Daoy (cell line): ENCODE data around the genes WNT8A, EGR1 and HSPA9.

GRCh38 chr5:137622166-137622729 is 113.6 kb downstream of the KLHL3 start:
- RAMPAGE, long total RNA = no peak

GRCh38 chr5:137737348-137738281 is 1.7 kb upstream of the KLHL3 start:
- RAMPAGE, long total RNA = no peak

DNA sequence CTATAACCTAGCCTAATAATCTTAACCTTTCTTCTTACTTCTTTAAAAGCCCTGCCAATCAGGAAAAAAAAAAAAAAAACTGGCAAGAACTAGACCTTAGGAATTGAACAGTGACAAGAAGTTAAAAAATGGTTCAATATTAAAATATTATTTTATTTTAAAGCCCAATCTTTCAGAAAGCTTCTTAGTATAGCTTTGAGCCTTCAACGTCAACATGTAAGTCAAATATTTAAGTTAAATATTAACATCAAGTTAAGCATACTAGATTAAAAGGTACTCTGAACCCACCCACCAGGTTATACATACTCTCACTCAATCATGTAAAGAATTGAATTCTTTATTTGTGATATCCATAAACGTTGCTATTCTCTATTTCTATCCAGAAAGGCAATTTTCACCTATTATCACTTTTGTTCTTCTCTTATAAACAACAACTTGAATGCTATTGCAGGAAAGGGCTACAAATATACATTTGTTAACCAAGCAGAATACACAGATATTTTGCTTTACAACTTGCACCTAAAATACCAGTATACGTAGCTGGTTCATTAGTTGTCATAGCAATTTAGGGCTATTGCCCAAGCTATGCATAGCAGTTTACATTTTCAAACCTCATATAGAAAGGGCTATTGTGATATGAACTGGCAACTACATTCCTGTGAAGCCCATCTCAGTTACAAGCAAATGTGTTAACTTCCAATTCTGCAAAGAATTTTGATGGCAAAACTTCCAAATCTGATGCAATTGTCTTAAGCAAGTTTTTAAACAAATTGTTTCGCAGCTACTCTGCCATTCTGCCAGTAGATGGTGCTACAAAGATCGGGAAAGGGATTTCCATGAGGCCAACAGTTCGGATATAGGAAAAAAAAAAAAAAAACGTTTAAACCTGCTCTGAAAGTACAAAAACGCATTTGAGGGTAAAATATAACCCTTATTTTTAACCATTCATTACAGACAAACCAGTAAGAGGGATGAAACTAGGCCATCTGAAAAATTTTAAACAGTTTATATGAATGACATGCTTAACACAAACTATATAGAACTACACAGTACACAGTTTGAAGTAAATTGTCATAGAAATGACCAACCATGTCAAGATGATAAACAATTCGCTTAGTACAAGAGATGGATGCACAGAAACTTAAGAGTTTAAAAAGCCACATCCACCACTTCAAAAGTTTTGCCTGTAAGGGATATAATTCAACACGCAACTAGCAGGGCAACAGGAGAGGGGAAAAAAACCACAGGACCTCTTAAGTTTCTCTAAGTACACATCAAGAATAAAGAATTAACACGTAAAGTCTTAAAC is 2.5 kb downstream of the HNRNPA0 start:
- RAMPAGE, long total RNA = no peak

GRCh38 chr5:137880167-137880875 is 8.9 kb upstream of the PKD2L2 start:
- RAMPAGE, long total RNA = no peak

- RAMPAGE, long total RNA = no peak
Observed at GRCh38 chr5:137946338-137947156, 57.3 kb downstream of the PKD2L2 start.

DNA sequence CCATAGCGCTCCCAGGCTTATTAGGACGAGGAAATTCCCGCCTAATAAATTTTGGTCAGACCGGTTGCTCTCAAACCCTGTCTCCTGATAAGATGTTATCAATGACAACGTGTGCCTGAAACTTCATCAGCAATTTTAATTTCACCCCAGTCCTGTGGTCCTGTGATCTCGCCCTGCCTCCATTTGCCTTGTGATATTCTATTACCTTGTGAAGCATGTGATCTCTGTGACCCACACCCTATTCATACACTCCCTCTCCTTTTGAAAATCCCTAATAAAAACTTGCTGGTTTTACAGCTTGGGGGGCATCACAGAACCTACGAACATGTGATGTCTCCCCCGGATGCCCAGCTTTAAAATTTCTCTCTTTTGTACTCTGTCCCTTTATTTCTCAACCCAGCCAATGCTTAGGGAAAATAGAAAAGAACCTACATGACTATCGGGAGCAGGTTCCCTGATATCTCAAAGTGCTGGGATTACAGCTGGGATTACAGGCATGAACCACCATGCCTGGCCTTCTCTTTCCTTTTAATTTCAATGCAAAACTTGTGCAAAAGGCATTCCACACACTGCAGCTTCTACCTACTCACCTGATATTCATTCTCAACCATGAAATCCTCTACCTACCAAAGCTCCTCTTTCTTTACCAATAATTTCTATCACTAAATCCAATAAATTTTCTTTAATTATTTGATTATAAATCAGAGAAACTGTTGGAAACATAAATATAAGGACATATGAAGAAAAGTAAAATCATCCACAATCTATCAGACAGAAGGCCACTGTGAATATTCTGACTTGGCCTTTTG is 55.5 kb downstream of the FAM13B start:
- RAMPAGE, long total RNA = no peak

DNA sequence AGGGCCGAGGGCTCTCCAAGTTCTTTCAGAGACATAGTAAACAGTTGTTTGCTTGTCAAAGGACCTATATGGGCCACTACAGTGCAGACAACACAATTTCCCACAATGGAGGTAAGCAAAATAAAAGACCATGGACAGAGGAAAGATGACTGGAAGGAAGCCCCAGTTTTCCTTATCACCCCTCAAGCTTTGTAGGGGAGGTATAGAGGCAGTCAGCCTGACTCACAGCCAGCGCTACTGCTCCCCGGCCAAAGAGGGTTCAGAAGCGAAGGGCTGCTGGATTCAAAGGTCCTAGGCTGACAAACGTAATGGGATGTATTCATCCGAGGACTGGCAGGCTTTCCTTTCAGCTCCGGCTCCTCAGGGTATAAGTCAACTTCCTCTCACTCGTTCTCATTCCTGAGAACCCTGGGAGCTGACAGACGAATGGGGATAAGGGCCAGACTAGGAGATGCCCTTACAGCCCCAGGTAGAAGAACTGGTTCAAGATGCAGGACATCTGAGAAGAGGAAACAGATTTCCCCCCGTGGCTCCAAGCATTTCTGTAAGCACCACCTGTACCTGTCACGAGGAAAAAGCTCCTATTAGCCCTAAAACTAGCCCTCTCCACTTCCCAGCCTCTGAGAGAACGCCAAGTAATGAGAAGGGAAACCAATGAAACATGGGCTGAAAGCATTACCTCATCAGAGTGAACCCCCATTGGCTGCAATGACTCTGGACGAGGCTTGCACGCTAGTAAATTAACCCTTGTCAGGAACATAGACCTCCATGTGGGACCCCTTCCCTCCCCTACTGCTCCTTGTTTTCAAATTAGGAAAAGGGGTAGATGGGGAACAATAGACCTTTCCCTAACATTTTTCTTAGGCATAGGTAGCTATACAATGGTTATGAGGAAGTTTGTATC is 22.1 kb upstream of the FAM13B start:
- RAMPAGE, long total RNA = no peak

DNA sequence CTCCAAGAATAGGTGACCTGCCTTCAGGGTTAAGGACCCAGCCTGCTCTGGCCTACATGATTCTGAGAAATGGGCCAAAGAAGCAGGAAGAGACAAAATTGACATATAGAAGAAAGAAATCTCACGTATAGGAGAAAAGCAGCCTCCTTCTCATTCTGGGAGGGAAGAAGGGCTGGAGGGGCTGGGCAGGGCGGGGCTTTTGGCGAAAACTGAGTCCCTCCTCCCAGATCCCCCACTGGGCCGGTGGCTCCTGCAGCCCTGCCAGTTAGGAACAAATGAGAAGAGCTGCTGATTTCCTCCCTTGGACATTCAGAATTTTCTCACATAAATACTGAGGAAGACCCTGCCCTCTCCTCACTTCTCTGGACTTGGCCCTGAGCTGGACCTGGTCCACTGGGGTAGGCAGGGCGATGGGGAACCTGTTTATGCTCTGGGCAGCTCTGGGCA is at the start of gene WNT8A:
Gene WNT8A, plus strand, starts transcription at position 354 of the 447 bp plus-strand sequence.
- RAMPAGE, long total RNA = no peak

- RAMPAGE, long total RNA = no peak
Observed at GRCh38 chr5:138346705-138347798, 5.4 kb upstream of the KDM3B start.

DNA sequence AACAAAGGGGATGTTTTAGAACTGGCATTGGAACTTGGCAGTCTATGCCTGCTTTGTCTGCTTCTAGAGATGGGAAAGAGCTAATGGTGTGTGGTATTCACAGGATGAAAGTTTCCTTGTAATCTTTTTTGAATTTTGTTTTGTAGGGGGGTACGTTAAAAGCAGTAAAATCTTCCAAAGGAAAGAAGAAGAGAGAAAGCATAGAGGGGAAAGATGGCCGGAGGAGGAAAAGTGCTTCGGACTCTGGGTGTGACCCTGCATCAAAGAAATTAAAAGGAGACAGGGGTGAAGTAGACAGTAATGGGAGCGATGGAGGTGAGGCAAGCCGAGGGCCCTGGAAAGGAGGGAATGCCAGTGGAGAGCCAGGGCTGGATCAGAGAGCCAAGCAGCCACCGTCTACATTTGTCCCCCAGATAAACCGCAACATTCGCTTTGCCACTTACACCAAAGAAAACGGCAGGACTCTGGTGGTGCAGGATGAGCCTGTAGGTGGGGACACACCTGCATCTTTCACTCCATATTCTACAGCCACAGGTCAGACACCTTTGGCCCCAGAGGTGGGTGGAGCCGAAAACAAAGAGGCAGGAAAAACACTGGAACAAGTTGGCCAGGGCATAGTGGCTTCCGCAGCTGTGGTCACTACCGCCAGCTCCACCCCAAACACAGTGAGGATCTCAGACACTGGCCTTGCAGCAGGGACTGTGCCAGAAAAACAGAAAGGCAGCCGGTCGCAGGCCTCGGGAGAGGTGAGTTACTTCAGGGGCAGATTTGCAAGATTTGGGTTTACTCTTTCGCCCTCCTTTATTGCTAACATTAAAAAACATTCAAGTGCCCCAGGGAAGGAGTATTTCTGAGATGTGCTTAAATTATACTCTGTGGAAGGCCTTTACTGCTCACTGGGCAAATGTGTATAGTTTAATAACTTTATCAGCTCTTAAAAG is 33.7 kb downstream of the KDM3B start:
- RAMPAGE, long total RNA = no peak

DNA sequence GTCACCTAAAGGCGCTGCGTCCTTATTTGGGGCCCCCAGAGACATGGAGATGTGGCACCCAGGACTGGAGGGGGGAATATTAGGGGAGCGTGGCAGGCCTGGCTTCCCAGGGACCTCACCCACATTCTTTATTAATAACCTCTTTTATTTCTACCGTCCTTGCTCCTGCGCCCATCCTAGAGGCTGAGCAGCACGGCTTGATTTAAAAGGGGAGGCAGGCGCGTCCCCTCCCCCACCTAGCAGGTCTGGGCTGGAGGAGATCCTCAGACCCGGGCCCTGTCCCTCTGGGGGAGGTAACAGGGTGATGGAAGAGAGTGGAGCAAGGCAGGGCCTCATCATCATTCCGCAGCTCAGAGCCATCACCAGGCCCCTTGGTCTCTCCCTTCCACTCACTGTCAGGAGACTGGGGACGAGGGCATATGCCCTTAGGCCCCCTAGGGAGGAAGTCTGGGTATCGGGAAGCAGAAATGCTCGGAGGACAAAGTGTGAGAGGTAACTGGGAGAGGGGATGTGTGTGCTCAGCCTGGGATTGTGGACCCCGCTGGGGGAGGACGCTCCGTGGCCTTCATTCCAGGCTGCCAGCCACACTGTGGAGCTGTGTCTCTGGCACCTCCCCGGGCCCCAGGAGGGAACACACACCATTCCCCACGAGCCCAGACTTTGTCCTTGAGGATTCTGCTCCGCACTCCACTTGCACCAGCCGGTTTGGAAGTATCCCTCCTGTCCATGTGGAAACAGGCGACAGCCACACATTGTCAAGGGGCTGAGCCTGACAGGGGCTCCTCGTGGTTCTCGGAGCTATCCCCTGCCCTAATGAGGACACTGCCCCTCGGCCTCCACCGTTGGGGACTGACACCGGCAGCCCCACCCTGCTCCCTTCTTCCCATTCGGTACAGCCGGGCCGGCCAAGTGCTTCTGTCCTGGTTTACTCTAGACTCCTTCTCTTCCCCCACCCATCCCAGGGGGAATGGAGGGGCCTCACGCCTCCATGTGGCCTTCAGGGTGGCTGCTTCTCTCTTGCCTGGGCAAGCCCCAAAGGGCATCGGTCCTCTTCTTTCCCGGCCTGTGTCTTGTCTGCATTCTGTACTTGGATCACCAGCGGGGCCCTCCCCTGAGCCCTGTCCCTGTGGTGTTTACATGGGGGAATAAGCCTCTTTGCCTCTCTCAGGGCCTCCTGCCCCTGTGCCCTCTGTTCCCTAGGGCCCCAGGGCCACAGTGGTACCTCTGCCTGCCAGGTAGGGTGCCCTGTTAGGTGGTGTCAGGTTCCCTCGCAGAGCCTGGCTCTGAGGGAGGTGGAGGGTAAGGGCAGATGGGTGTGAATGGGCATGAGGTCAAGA is 946 bp downstream of the REEP2 start:
- RAMPAGE, long total RNA = no peak

DNA sequence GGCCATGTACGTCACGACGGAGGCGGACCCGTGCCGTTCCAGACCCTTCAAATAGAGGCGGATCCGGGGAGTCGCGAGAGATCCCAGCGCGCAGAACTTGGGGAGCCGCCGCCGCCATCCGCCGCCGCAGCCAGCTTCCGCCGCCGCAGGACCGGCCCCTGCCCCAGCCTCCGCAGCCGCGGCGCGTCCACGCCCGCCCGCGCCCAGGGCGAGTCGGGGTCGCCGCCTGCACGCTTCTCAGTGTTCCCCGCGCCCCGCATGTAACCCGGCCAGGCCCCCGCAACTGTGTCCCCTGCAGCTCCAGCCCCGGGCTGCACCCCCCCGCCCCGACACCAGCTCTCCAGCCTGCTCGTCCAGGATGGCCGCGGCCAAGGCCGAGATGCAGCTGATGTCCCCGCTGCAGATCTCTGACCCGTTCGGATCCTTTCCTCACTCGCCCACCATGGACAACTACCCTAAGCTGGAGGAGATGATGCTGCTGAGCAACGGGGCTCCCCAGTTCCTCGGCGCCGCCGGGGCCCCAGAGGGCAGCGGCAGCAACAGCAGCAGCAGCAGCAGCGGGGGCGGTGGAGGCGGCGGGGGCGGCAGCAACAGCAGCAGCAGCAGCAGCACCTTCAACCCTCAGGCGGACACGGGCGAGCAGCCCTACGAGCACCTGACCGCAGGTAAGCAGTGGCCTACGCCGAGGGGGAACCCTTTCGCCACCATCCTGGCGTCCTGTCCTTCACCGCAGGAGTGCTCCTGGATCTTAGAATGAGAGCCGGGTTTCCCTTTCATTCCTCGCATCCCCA is at the start of gene EGR1:
Gene EGR1, plus strand, starts transcription at position 76 of the 791 bp plus-strand sequence.
- RAMPAGE, long total RNA = no peak

DNA sequence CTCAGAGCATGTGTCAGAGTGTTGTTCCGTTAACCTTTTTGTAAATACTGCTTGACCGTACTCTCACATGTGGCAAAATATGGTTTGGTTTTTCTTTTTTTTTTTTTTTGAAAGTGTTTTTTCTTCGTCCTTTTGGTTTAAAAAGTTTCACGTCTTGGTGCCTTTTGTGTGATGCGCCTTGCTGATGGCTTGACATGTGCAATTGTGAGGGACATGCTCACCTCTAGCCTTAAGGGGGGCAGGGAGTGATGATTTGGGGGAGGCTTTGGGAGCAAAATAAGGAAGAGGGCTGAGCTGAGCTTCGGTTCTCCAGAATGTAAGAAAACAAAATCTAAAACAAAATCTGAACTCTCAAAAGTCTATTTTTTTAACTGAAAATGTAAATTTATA is 3.4 kb downstream of the EGR1 start:
- RAMPAGE, long total RNA = no peak

- RAMPAGE, long total RNA = no peak
Observed at GRCh38 chr5:138492959-138493524, 27.8 kb downstream of the EGR1 start.

DNA sequence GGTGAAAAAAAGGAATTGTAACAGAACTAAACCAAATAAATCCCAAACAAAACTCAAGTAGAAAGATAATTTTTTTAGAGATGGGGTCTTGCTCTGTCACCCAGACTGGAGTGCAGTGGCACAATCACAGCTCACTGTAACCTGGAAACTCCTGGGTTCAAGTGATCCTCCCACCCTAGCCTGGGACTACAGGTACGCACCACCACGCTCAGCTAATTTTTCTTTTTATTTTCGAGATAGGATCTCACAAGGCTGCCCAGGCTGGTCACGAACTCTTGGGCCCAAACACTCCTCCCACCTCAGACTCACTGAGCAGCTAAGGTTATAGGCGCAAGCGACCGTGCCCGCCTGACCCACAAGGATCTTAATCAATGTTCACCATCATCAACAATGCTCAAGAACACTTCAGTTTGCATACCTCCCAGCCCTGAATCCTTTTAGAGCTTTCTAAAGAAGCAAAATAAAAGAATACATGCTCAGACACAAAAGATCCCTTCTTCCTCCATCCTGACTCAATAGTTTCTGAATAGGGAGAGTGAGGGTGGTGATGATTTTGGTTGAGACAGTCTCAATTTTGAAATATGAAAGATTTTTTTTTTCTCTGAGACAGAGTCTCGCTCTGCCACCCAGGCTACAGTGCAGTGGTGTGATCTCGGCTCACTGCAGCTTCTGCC is 13.2 kb downstream of the ETF1 start:
- RAMPAGE, long total RNA = no peak

DNA sequence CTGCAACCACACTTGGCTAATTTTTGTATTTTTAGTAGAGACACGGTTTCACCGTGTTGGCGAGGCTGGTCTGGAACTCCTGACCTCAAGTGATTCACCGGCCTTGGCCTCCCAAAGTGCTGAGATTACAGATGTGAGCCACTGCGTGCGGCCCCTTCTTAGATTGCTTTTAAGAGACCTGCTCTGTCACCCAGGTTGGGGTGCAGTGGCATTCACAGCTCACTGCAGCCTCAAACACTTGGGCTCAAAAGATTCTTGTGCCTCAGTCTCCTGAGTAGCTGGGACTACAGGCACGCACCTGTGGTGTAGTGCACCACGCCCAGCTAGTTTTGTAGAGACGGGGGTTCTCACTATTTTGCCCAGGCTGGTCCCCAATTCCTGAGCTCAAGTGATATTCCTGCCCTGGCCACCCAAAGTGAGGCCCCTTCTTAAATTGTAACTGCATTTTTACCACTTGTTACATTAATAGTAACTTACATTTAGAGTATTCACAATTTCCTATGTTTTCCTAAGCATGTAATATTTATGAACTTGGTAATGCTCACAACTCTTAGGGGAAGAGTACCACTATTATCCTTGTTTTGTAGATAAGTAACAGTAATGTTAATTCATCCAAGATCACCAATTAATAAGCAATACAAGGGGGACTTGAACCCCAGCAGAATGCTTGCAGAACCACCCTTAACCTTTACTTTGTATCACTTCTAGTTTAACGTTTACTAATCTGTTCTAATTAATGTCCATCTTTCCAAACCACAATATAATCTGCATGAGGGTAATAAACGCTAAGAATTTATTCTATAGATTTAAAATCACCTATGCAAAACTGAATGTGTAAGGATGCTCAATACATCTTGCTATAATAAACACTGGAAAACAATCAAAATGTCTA is 10.7 kb downstream of the HSPA9 start:
- RAMPAGE, long total RNA = no peak

GRCh38 chr5:138574612-138575574 is at the start of gene HSPA9:
Gene HSPA9 (minus strand): TSS chr5:138575401.
- RAMPAGE, long total RNA = start-site peak on the minus strand at chr5:138575341-138575417, 1,463 and 125 reads in 2 replicates

- RAMPAGE, long total RNA = no peak
Observed at GRCh38 chr5:138724330-138724959, 28.8 kb upstream of the CTNNA1 start.

DNA sequence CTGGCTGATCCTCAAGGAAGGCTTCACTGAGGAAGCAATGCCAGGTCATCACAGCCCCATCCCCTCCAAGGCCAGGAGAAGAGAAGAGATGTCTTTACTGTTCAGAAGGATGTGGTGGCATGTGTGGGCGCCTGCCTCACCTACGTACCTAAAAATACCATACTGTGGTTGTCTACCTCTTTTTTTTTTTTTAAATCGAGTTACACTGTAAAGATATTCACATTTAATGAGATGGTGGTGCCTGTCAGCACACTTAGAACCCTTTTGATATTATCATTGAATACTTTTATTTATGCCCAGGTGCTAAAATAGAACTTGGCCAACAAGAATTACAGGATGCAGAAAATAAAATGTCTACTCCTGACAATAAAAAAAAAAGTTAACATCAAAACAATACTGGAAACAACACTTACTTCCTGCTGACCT is 26.3 kb upstream of the CTNNA1 start:
- RAMPAGE, long total RNA = no peak

GRCh38 chr5:138766138-138766765 is 13.0 kb downstream of the CTNNA1 start:
- RAMPAGE, long total RNA = no peak